Left ventricle myocardium (tissue), 1 donor: ENCODE data around the genes OSM, SEC14L3 and TCN2.

DNA sequence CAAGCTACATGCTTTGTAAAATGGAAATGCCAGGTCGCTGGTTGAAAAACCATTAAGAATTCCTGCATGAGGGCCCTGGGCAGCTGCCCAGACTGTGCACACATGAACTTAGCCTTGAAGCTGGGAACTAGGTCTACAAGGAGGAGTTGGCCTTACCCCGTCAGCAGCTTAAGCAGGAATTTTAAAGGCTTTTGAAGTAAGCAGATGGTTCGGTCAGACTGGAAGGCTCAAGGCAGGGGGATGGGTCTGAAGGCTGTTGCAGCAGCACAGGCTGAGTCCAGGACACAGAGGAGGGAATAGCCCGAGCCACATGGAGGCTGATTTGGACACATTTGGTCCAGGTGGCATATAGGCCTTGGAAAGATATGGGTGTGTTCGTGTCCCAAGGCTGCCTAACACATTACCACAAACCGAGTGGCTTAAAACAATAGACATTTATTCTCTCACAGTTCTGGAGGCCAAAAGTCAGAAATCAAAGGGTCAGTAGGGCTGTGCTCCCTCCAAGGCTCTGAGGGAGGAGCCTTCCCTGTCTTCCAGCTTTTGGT, 11.7 kb downstream of the LIF start:
- PRO-cap, result no peak

DNA sequence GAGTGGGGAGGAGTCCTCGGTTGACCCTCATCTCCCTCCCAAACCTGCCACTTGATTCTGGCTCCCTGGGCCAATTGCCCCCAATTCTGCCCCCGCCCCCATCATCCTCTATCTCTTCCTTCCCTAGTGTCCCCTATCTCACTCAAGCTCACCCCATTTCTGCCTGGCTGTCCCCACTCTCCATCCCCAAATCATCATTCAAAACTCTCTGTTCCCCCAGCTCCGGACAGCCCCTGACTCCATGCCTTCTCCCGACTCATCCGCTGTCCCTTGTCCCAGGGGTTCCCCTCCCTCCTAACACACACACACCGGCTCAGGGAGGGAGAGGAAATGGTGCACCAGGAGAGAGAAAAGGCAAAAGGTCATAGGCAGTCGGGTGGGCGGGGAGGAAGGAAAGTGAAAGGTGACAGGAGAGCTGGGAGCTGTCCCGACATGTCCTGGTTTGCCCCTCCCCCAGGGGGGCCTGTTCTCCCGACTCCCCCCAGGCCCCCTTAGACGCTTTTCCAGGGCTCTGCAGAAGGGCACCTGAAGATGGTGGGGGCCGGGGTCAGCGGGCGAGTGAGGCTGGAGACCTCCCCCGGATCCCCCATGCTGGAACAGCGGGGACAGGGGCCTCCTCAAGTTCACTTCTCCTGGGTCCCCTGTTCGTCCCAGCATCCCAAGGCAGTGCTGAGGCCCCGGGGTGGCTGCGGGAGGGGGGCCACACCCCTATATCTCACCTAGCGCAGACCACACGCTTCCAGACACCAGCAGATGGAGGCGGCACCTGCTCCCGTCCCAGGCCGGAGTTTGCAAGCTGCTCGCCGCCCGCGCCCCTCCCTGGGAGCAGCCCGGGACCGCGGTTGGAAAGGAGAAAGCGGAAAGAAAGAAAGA, 874 bp downstream of the LIF start:
- PRO-cap, result no peak

- PRO-cap, result no peak
These were observed at the start of gene OSM for GRCh38 chr22:30266558-30267589. OSM (minus strand) TSS chr22:30266851.

DNA sequence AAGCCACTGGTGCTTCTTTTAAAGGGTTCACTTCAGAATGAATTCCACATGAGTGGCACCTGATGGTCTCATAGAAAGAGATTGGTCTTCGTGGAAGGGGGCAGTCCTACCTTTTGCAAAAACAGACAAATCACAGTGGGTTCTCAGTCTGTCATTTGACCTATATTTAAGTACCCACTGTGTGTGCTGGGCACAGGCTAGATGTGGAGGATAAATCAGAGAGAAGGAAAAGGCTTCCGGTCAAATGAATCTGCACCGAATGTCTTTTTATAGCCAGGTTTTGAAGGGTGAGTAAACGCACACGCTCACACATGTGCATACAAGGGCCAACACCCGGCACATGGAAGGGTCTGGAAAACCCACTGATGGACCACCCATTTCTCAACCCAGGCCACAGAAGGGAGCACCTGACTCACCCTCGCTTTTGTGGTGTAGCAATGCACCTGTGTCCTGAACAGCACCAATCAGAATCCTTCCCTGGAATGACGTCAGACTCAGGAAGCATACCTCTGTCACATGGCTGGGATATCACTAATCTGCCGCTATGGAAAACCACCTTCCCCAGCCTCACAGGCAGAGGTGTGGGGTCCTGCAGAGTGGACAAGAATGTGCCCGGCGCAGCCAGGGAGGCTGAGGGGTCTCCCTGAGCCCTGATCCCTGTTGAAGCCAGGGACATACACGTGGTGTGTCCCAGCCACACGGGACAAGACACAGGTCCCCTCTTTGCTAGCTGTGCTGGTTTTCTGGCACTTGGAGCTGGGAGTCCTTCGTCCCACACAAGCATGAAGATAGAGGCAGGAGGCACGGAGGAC, 8.9 kb upstream of the OSM start:
- PRO-cap, result no peak

GRCh38 chr22:30290426-30291598, 1.5 kb upstream of the CASTOR1 start:
- PRO-cap, result unidirectional peak, minus-strand start at chr22:30290819; bidirectional peak, plus-strand start at chr22:30291274, minus-strand start at chr22:30291105

GRCh38 chr22:30301865-30302704, 12.8 kb upstream of the CASTOR1 start:
- PRO-cap, result no peak

DNA sequence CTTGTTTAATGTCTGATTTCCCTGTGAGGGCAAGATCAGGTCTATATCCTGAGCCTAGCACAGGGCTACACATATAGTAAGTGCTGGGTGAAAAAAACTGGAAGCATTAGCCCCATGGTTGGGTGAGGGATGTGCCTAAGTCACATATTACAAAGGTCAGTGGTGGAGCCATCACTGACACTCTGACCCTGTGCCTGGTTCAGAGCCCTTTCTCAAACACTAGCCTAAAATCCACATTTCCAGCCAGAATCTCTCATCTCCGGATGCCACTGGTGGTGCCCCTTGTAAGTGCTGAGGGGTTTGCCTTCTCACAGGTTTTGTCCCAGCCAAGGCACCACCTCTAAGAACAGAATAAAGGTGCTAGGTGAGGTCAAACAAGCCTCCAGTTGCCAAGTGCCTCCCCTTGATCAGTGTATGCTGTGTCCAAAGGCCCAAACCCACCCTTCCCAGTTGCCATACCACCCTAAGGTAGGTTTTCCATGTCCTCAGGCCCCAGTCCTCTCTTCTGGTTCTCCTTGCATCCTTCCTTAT, 8.9 kb downstream of the TBC1D10A start:
- PRO-cap, result no peak

- PRO-cap, result no peak
These were observed at the start of gene SEC14L3 for GRCh38 chr22:30471906-30472316. SEC14L3 (minus strand) TSS chr22:30472017.

DNA sequence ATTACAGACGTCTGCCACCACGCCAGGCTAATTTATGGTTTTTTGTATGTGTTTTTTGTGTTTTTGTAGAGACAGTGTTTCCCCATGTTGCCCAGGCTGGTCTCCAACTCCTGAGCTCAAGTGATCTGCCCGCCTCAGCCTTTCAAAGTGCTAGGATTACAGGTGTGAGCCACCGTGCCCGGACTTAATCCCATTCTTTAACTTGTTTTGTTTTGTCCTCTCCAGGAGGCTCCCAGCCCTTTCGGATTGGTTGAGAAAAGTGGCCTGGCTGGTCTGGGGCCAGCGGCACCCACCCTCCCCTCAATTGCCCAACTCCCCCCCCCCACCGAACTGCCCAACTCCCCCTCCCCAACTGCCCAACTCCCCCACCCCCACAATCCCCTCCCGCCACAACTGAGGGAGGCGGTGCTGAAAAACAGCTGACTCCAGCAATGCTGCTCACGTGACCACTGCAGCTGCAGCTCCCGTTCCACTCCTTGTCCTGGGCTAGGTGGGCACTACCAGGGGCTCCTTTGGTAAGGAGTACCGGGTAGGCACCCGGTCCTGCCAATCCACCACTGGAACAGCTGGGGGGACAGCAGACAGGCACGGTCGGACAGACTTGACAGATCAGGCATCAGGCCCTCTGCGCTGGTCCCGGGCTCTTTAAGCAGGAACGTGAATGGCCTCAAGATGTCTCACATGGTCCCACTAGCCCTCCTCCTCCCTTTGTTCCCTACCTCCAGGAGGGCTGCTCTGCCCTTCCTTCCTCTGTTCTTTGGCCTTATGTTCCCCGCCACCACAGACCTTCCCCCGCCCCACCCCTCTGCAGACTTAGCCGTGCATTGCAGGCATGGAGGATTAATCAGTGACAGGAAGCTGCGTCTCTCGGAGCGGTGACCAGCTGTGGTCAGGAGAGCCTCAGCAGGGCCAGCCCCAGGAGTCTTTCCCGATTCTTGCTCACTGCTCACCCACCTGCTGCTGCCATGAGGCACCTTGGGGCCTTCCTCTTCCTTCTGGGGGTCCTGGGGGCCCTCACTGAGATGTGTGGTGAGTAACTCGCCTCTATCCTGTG, at the start of gene TCN2:
Gene TCN2 (plus strand): TSS at position 808 of the 1,054 bp plus-strand sequence.
- PRO-cap, result bidirectional peak, plus-strand start at position 449 of the sequence, minus-strand start at position 199 of the sequence; bidirectional peak, plus-strand start at position 843 of the sequence, minus-strand start at position 647 of the sequence

GRCh38 chr22:30609248-30609910, 2.4 kb downstream of the TCN2 start:
- PRO-cap, result bidirectional peak, plus-strand start at chr22:30609597, minus-strand start at chr22:30609459

GRCh38 chr22:30974735-30975391, 6.3 kb upstream of the MORC2 start:
- PRO-cap, result no peak

DNA sequence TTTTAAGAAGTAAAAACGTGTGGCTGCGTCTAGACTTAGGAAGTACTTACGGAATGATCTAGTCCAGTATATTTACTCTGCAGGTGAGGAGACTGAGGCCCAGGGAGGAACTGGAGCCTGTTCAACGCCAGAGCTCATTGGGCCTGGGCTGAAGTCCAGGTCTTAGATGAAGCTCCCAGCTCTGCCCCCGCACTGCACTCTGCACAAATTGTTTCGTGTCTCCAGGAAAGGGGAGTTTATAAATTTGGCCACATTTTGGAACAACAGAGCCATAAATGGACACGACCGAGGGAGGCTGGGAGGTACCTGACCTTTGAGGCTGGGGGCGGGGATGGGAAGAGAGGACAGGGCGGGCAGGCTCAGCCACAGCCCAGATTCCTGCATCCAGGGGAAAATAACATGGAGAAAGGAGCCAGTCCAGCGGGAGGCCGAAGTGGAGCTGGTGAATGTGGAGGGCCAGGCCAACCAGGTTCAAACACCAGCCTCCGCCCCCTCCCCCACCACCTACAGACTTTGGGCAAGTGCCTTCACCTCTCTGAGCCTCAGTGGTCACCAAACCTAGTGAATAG, 36.9 kb upstream of the SMTN start:
- PRO-cap, result bidirectional peak, plus-strand start at position 373 of the sequence, minus-strand start at position 210 of the sequence

DNA sequence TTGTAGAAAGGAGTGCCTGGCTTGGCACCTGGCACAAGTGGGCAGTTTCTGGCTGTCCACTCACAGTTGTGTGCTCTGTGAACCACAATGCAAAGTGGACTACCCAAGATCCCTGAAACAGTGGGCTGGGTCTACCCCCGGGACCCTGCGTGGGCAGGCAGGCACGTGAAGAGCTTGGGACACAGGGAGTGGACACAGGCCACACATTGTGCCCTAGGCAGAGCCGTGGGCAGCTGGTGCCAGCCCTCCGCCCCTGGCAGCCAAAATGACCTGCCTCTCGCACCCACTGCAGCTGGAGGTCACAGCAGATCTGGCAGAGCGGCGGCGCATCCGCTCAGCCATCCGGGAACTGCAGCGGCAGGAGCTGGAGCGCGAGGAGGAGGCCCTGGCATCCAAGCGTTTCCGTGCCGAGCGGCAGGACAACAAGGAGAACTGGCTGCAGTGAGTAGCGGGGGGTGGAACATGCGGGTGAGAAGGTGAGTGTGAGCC, 6.6 kb downstream of the SMTN start:
- PRO-cap, result no peak

GRCh38 chr22:31088850-31090138, 8.2 kb downstream of the SMTN start:
- PRO-cap, result no peak

DNA sequence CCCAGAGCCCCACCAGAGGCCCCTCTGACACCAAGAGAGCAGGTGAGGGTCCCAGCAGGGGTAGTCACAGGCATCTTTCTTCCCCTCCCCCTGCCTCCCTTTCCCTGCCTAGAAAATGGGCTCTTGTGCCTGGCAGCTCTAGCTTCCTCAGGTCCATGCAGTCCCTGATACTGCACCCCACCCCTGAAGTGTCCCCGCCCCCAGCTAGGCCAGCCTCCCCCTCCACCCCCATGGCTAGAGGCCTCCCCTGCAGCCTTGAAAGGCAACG, 9.0 kb downstream of the SMTN start:
- PRO-cap, result no peak

- PRO-cap, result no peak
These were observed 2.5 kb downstream of the SELENOM start for GRCh38 chr22:31104675-31105372.

GRCh38 chr22:31106856-31107235, 522 bp downstream of the SELENOM start:
- PRO-cap, result unidirectional peak, plus-strand start at chr22:31107106

DNA sequence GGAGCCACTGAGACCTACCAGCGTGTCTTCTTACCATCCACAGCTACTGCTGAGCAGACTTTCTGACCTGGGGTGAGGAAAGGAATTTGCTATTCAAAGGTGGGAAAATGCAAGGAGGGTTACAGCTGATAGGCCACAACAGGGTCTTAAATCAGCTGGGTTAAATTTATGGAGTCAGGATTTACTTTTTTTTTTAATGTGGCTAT, 572 bp upstream of the SELENOM start:
- PRO-cap, result no peak

DNA sequence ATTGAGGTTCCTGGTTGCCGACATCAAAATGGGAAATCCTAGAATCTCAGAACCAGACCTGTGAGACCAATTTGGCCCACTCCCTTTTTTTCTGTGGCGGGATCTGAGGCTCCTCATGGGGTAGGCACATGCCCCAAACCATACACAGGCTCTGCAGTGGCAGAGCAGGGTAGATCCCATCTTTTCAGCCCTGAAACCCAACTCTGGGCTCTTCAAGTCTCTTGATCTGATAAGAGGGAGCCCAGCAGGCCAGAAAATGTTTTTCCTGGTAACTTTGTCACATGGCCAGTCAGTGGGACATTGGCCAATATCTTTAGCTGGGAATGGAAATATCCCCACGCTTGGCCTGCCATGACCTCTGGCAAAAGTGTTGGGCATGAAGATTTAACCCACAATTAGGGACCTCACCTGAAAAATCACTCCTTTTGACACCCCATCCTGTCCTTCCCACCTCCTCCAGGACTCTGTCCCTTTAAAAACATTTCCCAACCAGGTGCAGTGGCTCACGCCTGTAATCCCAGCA, 8.1 kb downstream of the INPP5J start:
- PRO-cap, result no peak

- PRO-cap, result no peak
These were observed 10.0 kb downstream of the PIK3IP1 start for GRCh38 chr22:31281976-31283050.